Hair follicular keratinocyte (primary cell): ENCODE measurements around the genes ARIH1 and HCN4.

- RAMPAGE, long total RNA, result no peak
Observed at GRCh38 chr15:72210269-72210595, 12.6 kb upstream of the GRAMD2A start.

DNA sequence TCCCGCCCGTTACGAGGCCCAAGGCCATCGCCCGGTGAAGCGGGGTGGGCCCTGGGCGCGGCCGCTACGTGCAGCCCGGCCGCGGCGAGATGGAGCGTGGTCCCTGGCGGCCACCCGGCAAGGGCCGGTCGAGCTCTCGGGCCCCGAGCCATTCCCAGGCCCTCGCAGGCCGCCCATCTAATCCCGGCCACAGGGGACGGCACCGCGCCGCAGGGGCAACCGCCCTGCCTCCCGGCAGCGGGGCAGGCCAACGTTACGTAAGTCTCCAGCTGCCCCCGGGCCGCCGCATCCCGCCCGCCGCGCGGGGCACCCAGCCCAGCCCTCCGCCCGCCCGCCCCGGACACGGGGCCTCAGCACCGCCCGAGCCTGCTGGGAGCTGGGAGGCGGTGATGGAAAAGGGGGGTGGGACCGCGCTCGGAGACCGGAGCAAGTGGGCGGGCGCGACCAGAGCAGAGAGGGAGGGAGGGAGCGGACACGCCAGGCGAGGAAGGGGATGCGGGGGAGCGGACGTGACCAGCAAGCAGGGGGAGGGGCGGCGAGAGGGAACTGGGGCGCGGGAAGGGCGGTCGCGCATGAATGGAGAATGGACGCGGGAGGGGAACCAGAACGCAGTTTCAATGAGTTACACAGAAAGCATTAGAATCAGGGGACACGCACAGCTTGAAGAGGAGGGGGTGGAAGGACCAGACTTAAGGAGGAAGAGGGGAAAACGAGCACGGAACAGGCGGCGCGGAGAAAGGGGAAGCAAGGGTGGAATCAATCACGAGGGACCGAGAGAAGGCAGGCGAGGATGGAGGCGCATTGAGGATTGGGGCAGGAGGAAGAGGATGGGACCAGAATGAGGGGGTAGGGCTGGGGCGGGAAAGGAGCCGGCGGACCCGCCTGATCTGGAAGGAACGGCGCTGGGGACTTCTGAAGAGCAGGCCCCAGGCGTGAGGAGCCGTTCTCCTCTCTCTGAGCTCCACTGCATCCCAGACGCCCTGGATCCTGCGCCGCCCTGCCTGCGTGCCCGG is 666 bp downstream of the PKM start:
- RAMPAGE, long total RNA, result no peak

DNA sequence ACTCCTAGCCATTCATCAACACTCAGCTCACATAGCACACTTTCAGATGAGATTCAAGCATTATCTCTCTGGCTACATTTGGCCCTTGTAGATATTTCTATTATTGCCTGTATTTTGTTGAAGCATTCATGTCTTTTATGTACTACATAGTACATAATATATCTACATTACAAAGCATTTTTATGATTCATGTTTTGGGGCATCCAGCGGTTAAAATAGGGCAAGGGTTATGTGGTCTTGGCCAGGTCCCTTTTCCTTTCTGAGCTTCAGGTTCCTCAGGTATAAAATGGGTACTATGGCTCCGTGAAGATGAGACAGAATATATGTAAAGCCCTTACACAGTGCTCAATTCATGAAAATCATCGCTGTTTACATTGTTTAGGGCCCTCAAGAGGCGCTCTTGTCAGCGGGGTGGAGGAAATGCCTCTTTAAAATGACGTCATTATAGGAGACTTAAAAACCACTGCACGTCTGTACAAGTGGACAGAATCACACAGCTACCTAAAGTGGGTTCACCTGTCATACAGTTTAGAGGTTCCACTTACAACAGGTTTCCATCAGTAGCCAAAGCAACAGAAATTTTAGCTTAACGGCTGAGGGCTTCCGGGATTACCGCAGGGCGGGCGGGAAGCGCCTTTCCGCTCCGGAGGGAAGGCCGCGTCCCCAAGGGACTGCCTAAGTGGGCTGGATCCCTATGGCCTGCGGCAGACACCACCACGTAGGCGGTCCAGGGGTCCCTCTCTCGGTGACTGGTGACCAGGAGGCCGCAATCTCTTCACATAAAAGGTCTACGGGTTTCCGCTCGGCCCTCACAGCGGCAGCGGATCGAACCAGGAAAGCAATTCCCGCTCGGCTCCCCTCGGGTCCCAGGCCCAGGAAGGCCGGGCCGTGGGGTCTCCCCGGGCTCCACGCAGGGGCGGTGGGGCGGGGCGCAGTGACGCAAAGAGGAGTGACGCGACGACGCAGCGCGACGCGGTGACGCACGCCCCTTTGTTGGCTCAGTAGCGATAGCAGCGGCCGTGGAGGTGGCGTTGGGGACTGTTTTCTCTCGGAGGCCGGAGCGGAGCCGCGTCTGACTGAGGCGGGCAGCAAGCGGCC is at the start of gene ARIH1:
ARIH1 (plus strand) TSS at position 1,001 of the 1,098 bp plus-strand sequence.
- RAMPAGE, long total RNA, result no peak

DNA sequence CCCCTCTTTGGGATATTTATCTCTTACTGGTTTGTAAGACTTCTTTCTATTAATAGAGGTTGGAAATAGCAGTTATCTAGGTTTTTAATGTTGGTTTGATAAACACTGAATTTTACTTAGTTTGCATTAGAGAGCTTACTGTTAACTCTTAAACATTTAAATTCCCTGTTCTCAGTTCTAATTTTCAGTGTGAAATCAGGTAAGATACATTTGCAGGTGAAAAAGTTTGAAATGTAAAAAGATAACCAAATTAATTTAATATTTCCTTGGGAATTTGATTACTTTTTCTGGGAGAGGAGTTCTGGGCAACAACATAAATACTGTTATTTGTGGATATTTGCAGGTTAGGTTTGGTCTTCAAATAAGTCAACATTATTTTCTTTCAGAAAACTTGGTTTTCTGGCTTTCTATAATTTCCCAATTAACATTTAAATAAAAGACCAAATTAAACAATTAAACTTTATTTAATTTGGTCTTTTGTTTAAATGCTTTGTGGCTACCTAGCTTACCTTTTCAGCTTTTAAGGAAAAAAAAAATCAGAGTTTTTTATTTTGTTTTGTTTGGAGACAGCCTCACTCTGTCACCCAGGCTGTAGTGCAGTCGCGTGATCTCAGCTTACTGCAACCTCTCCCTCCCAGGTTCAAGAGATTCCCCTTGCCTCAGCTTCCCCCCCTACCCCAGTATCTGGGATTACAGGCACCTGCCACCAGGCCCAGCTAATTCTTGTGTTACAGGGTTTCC is 3.3 kb downstream of the ARIH1 start:
- RAMPAGE, long total RNA, result no peak

GRCh38 chr15:72478300-72478944 is 4.3 kb downstream of the ARIH1 start:
- RAMPAGE, long total RNA, result no peak

DNA sequence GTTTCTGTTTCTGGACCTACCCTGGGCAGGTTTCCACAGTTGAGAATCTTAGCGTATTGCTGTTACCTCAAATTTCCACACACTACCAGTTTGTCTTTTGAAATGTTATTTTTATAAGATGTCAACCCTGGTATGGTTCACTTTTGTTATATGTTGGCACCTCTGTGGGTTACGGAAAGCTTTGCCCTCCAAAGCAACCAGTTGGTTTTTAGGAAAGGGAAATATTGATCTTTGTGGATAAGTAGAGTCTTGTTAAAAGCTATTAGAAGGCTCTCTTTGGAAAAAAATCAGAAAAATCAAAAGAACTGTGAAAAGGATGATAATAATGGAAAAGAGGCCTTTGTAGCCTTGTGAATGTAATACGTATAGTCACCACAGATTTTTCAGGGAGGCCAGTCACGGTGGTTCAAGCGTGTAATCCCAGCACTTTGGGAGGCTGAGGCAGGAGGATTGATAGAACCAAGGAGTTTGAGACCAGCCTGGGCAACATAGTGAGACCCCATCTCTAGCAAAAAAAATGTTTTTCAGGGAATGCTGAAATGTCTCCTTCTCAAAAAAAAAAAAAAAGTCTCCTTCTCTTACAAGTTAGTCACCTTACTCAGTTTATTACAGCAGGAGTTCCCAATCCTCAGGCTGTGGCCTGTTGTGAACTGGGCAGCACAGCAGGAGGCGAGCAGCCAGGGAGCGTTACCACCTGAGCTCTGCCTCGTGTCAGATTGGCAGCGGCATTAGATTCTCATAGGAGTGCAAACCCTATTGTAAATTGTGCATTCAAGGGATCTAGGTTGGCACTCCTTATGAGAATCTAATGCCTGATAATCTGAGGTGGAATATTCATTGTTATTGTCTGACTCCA is 15.8 kb downstream of the ARIH1 start:
- RAMPAGE, long total RNA, result no peak

DNA sequence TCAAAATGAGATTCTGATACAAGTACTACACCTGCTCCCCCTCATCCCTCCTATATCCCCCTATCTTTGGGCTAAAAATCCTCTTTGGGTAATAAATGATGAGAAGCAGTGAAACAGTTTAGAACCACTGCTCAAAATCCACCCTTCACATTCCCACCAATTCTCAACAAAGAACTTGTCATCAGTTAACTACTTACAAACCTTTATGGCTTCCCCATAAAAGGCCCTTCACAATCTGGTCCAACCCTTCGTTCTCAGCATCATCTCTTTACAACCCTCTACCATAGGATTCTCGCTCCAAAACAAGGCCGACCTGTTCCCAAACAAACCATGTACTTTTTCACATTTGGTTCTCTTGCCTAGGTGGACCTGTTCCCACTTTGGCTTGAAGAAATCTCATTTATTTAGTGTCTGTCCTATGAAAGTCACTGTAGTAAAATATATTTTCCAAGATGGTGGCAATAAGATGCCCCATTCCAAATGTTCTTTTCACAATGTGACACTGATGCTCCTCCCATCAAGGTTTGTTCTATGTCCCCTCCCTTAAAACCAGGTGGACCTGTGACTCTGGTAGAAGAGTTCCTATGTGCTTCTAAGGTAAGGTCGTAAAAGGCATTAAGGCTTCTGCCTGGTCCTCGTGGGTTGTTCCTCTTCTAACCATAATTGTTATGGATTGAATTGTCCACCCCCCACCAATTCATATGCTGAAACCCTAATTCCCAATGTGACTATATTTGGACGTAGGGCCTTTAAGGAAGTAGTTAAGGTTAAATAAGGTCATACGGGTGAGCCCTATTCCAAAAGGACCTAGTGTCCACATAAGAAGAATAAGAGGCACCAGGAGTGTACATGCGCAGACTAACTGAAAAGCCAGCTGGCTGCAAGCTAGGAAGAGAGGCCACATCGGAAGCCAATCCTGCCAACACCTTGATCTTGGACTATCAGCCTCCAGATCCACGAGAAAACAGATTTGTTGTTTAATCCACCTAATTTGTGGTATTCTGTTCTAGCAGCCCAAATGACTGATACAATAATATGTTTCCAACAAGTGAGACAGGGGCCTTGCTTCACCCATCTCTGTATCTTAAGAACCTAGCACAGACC is 2.1 kb downstream of the ADPGK start:
- RAMPAGE, long total RNA, result no peak

- RAMPAGE, long total RNA, result no peak
Observed at GRCh38 chr15:73069533-73070080, 17.3 kb downstream of the NEO1 start.

DNA sequence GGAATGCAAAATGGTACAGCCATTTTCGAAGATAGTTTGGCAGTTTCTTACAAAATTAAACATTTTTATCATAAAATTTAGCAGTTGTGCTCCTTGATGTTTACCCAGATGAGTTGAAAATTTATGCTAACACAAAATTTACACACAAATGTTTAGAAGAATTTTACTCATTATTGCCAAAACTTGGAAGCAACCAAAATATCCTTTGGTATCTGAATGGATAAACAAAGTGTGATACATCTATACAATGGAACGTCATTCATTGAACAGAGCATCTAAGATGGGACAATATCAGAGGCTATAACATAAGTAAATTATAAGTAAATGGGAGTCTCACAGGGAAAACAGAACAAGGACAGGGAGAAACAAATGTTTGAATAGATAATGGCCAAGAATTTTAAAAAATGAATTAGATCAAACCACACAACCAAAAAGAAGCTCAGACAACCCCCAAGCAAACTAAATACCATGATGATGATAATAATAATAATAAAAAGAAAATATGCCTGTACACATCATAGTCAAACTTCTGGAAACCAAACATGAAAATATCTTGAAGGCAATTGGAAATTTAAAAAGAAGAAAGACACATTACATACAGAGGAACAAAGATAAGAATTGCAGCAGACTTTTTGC is 133.4 kb downstream of the NEO1 start:
- RAMPAGE, long total RNA, result no peak

DNA sequence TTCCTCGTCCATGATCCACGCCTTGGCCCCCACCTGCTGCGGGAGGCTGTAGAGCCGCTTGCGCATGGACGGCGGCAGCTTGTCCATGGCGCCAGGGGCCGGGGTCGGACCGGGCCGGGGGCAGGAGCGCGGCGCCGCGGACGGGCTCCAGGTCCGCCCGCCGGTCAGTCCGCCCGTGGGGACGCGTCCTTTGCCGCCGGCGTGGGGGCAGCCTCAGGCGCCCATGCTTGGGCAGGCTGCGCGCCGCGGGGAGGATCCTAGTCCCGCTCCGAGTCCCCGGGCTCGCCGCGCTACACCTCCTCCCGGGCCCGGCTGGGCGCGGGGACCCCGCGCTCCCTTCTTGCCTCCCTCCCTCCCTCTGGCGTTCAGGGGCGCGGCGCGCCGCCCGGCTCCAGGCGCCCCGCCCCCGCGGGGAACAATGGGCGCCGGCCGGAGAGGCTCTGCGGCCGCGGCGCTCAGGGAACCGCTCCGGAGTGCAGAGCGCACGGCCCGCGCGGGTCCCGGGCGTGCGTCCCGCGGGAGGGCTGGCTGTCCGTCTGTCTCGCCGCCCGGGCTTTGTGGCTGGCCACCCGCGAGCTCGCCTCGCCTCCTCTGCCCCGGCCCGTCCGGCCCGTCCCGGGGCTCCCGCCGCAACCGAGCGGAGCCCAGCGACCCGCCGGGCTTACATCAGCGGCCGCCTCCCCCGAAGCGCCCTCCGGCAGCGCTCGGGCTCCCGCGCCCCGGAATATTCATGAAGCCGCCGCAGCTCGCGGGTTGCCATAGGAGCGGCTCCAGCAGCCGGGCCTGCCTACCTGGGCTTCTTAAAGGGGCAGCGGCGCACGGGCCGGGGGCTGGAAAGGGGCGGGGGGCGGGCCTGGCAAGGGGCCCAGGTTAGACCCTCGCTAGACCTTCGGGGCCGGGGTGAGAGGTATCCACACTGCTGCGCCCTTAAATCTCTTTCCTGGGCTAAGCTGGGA is at the start of gene HCN4:
HCN4 (minus strand) TSS at position 775 of the 956 bp plus-strand sequence.
- RAMPAGE, long total RNA, result no peak

GRCh38 chr15:73628324-73628891 is 4.8 kb downstream of the NPTN start:
- RAMPAGE, long total RNA, result no peak

DNA sequence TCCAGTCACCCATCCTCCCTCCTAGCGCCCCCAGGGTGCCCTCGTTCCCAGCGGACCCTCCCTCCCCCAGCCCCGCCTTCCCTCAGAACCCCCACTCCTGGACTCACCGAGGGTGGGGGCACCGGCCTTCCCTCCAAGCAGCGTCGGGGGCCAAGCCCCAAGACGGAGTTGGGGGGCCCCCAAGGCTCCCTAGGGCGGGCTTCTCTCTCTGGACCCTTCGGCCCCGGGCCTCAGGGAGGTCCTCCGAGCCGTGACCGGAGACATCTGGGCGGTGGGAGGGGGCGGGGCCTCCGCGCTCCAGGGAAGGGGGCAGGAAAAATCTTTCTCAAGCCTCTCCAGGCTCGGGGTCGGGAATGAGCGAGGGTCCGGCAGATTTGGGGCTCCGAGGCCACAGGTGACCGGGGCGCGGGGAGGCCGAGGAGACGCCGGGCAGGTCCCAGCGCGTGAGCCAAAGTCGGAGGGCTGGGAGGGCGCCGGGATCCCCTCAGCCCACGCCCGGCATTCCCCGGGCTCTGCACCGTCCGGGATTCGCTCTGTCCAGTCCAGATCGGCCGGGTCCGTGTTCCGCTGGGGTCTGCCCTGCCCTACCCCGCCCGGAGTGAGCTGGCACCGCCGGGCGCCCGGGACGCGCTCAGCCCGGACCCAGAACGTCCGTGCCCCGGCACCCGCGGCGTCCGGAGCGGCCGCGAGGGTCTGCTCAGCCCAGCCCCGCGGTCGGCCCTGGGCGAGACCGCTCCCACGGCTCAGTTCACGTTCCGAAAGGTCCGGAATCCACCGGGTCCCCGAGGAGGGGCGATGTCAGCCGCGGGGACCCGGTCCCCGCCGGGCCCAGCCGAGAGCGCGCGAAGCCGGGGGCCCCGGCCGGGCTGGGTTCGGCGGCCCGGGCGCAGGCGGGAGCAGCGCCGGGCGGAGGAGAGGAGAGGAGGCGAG is 883 bp downstream of the INSYN1 start:
- RAMPAGE, long total RNA, result no peak

GRCh38 chr15:73972804-73973327 is 19.2 kb downstream of the STOML1 start:
- RAMPAGE, long total RNA, result no peak

- RAMPAGE, long total RNA, result no peak
Observed at GRCh38 chr15:74228240-74228722, 7.8 kb upstream of the CCDC33 start.

GRCh38 chr15:74318144-74318978 is 49.1 kb downstream of the CYP11A1 start:
- RAMPAGE, long total RNA, result no peak

GRCh38 chr15:74326590-74327266 is 40.7 kb downstream of the CYP11A1 start:
- RAMPAGE, long total RNA, result no peak

- RAMPAGE, long total RNA, result no peak
Observed at GRCh38 chr15:74374198-74375043, 7.0 kb upstream of the CYP11A1 start.

GRCh38 chr15:74384857-74385666 is 17.6 kb upstream of the CYP11A1 start:
- RAMPAGE, long total RNA, result no peak

GRCh38 chr15:74422423-74423060 is 11.2 kb downstream of the SEMA7A start:
- RAMPAGE, long total RNA, result no peak

GRCh38 chr15:74545719-74546700 is 5.0 kb downstream of the ARID3B start:
- RAMPAGE, long total RNA, result no peak